Skin of body (tissue), 2 donors: Measurements from ENCODE around the genes SDHAF3 and BHLHA15.

DNA sequence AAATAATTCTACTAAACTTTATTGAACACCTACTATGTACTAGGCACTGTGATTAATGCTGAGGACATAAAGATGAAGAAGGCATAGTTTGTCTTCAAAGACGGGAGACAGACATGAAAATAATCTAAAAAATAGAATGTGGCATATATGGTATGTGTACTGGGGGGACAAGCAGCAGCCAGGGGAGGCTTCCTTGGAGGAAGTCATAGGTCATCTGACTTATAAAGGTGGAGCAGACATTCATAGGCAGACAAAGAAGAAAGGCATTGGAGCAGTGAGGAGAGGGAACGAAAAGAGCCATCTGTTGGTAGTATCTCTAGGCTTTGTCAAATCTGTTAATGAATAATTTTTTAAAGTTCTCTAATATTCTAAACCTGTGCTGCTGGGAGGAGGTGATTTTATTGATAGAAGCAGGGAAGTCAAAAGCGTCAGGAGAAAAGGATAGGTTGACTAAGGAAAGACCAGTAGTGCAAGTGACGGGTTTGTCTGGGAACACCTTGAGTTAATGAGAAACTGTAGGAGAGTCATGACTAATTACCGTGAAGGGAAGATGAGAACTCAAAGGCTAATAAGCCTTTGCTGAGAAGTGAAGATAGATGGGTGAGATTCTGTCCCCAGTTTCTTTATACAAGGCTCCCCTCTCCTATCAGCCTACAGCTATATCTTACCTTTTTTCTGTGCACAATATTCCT is 4.9 kb upstream of the PDK4 start:
- RAMPAGE, long total RNA, result no peak

DNA sequence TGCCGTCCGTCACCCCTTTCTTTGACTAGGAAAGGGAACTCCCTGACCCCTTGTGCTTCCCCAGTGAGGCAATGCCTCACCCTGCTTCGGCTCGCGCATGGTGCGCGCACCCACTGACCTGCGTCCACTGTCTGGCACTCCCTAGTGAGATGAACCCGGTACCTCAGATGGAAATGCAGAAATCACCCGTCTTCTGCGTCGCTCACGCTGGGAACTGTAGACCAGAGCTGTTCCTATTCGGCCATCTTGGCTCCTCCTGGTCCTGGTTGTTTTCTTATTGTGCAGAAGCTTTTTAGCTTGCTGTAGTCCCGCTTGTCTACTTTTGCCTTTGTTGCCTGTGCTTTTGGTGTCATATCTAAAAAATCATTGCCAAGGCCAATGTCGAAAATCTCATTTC is 65.4 kb downstream of the DYNC1I1 start:
- RAMPAGE, long total RNA, result no peak

GRCh38 chr7:96314252-96315045 is 7.4 kb downstream of the SLC25A13 start:
- RAMPAGE, long total RNA, result no peak

DNA sequence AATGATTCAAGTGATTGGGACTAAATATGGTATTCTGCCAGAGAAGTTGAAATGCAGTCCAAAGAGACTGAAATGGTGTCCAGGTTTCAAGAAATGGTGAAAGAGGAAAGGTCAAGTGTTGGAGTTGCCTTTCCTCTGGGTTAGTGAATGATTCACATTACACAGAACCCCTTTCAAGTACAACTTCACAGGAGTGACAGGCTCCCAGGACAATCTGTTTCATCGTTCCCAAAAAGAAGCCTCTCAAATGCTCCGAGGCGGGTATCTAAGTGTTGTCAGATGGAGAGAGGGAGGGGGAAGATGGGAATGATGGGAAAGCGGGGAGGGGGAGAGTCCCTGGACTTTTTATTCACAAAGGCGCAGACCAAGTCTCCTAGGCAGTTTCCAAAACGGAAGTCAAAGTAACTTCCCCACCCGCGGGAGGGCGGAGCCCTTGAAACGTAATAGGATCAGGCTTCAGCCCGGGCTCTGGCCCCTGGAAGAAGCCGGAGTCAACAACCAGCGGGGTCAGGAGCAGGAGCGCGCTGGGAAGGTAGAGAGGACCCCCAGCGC is 769 bp downstream of the SLC25A13 start:
- RAMPAGE, long total RNA, result no peak

- RAMPAGE, long total RNA, result no peak
Measured at GRCh38 chr7:96794939-96795222, 85.2 kb upstream of the SEM1 start.

GRCh38 chr7:97021657-97022288 is 2.9 kb downstream of the DLX5 start:
- RAMPAGE, long total RNA, result no peak

DNA sequence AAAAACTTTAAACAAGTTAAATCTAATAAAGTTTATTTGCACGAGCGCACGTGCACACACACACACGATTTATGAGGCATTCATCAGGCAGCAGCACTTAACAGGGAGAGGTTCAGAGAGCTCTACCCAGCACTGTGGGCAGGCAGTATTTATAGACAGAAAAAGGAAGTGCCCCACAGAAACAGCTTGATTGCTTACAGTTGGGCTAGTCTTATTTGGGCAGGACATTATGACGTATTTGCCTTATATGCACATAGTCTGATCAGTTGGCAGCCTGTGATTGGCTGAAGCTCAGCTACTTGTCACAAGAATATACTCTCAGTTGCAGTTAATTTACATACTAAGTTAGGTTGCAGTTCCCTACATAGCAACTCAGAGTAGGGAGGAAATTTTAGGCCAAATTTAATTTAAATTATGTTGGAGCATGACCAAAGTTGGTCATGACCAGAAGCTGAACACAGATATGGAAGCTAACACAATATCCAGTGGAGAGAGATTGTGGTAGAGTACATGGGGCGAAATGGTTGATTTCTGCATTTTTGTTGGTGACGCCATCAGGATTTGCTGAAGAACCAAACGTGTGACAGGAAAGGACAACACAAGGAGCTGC is 1.1 kb upstream of the SDHAF3 start:
- RAMPAGE, long total RNA, result no peak

DNA sequence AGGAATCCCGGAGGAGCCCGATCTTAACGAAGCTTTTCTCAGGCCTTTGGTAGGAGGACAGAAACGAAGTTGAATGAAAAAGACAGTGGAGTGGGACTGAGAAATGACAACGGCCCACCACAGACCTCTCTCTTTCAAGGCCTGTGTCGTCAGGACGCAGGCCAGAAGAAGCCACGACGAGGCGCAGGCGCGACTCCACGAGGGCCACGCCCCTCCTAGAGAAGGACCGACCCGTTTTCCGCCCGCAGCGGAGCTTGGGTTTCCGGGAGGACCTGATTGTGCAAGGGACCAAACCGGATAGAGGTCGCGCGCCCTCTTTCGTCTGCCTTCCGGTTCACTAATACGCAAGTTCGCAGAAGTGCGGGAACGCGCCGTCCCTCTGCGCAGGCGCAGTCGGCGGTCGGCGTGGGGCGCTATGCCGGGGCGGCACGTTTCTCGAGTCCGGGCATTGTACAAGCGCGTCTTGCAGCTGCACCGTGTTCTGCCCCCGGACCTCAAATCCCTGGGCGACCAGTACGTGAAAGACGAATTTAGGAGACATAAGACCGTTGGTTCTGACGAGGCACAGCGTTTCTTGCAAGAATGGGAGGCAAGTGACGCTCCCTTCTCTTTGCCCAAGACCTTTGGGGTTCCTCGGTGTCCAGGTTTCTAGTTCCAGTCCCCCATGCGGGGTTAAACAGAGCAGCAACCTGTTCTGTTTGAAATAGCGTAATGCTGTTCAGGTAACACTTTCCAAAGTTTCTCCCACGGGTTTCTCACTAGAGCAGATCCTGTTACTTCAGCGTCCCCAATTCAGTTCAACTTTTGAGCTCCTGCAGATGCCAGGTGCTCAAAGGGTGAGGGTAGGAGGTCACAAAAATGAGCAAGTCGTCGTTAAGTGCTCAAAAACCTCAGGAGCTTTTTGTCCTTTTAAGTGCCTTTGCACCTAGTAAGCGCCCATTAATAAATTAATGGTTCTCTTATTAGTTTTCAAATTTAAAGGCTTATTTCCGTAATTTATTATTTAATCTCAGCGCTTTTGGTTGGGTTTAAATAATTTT is at the start of gene SDHAF3:
SDHAF3 (plus strand) TSS at position 390 of the 1,040 bp plus-strand sequence.
- RAMPAGE, long total RNA, result start-site peak on the plus strand centred at position 416 of the sequence, 60 bp wide, 274 and 55 reads in 2 replicates

- RAMPAGE, long total RNA, result no peak
Measured at GRCh38 chr7:98106225-98106526, 486 bp upstream of the LMTK2 start.

GRCh38 chr7:98106527-98106611 is 293 bp upstream of the LMTK2 start:
- RAMPAGE, long total RNA, result no peak

GRCh38 chr7:98117849-98118314 is 11.2 kb downstream of the LMTK2 start:
- RAMPAGE, long total RNA, result no peak

- RAMPAGE, long total RNA, result no peak
Measured at GRCh38 chr7:98174890-98175606, 36.2 kb upstream of the BHLHA15 start.

DNA sequence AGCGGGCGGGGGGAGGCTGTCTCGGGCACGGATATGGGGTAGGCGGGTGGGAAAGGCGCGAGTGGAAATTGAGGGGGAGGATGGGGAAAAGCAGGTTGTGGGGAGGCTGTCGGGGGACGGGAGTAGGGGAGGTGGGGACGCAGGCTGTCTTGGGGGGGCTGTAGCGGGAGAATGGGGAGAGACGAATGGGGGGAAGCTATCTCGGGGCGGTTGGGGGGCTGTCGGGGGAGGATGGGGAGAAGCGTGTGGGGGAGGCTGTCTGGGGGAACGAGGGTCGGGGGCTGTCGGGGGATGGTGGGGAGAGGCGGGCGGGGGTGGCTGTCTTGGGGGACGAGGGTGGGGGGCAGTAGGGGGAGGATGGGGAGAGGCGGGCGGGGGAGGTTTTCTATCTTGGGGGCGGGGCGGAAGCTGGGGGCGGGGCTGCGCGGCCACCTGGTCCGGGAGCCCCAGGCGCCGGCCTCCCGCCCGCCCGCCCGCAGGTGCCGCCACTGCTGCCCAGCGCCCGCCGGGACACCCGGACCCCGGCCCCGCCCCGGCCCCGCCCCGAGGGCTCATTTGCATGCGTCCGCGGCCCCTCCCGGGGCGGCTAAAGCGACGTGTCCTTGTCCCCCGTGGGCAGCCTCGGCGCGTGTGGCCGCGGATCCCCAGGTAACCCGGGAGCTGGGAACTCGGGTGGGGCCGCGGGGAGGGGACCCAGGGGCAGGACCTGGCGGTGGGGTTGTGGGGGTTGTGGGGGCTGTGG is at the start of gene BHLHA15:
BHLHA15 (plus strand) TSS at position 589 of the 742 bp plus-strand sequence.
- RAMPAGE, long total RNA, result no peak

- RAMPAGE, long total RNA, result no peak
Measured at GRCh38 chr7:98282051-98283138, 909 bp downstream of the BRI3 start.

- RAMPAGE, long total RNA, result no peak
Measured at GRCh38 chr7:98283139-98283668, 1.7 kb downstream of the BRI3 start.

DNA sequence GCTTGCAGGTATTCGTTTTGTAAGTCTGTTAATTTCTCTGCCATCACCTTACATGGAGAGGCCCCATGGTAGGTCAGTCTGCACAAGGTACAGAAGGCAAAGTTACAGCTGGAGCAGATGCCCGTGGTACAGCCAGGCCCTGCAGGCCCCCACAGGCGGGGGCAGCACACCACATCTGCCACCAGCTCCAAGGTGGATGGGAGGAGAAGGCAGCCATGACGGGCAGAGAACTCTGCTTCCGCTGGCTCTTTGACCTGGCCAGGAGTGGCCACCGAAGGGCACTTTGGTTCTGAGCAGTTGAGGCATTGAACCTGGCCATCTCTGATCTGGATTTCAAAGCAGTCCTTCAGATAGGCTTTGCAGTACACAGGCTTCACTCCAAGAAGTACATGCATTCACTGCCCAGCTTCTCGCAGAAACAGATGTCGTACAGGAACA is 120.5 kb downstream of the TRRAP start:
- RAMPAGE, long total RNA, result no peak

GRCh38 chr7:99027685-99028554 is 116.0 kb downstream of the SMURF1 start:
- RAMPAGE, long total RNA, result no peak

DNA sequence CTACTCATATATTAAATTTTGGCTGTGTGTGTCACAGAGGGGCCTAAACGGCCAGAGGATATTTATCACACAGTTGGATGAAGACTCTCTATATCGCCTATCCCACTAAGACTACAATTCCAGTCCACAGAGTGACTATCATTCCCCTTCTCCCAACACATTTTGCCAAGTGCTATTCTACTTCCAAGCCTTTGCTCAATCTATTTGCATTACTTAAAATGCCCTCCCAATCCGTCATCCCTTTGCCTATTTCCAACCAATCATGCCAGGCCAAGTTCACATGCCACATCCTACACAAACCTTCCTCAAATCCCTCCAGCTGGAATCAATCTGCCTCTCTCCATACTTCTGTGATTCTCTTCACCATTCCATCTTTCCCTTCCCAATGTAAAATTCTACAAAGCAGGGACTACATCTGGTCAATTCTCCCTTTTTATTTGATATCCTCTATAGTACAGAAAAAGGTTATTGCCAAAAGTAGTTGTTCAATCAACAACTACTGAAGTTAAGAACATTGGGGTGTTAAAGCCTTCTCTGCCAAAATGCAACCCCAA is 38.1 kb downstream of the SMURF1 start:
- RAMPAGE, long total RNA, result no peak

GRCh38 chr7:99109105-99110182 is 34.5 kb downstream of the SMURF1 start:
- RAMPAGE, long total RNA, result no peak

DNA sequence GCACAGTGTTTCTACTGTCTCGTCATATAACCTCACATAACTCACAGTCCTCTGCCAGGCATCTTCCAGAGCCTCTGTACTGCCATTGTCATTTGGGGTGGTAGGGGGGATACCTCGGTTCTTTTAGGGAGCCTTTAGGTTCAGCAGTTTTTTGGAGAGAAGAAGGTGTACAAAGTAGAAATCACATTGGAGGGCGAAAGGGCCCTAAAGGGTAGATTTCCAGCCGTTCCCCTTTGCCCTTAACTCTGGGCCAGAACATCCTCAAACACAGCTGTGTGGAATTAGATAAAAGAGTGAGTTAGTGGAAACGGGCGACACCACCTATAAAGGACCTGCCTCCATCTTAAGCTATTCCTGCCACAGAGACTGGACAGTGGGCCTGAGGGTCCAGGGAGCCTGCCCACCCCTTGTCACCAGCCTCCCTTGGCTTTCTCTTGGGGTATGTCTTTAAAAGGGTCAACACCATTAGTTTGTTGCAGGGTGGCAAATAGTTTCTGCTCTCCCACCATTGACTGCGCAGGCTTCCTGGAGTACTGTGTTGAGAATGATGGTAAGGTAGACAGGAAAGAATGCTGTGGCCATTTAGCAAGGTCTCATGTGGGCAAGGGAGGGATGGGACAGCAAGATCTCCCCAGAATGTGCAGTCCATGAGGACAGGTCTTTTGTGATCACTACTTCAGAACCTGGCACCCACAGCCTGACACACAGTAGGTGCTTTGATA is 22.7 kb upstream of the ARPC1B start:
- RAMPAGE, long total RNA, result no peak